ENCODE data around the genes GARS1 and AVL9.

GRCh38 chr7:30149010-30149622, 14.3 kb downstream of the MTURN start:
- PRO-cap = no peak
- RAMPAGE, long total RNA, 3 experiments = no peak in any of the 3 experiments

DNA sequence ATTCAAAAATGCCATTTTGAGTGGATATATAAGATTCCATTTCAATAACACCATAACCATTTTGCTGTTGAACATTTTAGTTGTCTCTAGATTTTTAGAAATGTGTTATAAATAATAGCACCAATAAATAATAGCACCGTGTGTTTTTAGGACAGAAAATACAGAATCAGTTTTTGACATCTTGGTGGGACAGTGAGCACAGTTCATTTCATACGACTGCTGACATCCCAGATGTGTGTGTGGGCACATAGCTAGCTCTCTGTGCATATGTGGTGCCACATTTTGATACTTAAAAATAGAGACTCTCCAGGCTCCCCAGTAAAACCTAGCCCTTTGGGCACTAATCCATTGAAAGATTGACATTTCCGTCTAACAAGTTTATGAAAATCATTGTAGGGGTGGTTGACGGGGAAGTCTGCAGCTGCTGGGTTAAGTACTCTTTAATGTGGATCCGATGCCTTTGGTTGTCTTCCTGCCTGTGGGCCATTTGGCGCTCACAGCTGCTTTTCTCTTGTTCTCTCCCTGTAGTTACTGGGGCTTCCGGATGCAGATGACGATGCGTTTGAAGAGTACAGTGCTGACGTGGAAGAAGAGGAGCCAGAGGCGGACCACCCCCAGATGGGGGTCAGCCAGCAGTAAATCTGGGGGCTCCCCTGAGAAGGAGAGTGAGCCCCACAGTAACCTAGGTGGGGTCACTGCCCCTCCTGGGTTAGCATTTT, 22.3 kb downstream of the MTURN start:
- PRO-cap = no peak
- RAMPAGE, long total RNA, 3 experiments = no peak in any of the 3 experiments

- PRO-cap = no peak
- RAMPAGE, long total RNA, 3 experiments = no peak in any of the 3 experiments
Measured at GRCh38 chr7:30201067-30201867, 66.5 kb downstream of the MTURN start.

DNA sequence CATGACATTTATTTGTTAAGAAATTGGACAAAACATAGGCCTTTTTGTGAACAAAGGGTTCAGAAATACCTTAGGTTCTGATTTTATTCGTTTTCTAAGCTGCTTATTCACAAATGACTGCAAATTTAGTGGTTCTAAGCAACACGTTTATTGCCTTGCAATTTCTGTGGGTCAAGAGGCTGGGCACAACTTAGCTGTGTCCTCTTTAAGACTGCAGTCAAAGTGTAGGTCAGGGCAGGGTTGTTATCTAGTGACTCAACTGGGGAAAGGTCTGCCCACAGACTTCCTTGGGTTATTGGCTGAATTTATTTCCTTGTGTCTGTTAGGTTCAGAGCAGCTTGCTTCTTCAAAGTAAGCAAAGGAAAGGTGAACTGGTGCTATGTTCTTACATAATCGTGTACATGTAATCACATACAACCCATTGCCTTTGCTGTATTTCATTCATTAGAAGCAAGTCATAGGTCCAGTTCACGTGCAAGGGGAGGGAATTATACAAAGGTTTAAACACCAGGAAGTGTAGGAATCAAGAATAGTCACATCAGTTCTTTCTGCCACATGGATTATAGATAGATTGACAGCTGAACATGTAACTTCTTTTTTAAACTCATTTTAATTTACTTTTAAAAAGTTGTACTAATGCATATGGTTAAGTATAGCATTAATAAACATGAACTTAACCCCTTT, 5.9 kb downstream of the ZNRF2 start:
- PRO-cap = no peak
- RAMPAGE, long total RNA, 3 experiments = no peak in any of the 3 experiments

- PRO-cap = no peak
- RAMPAGE, long total RNA, 3 experiments = no peak in any of the 3 experiments
Measured at GRCh38 chr7:30290873-30291490, 6.6 kb downstream of the ZNRF2 start.

- PRO-cap = no peak
- RAMPAGE, long total RNA, 3 experiments = no peak in any of the 3 experiments
Measured at GRCh38 chr7:30355391-30356490, 71.3 kb downstream of the ZNRF2 start.

DNA sequence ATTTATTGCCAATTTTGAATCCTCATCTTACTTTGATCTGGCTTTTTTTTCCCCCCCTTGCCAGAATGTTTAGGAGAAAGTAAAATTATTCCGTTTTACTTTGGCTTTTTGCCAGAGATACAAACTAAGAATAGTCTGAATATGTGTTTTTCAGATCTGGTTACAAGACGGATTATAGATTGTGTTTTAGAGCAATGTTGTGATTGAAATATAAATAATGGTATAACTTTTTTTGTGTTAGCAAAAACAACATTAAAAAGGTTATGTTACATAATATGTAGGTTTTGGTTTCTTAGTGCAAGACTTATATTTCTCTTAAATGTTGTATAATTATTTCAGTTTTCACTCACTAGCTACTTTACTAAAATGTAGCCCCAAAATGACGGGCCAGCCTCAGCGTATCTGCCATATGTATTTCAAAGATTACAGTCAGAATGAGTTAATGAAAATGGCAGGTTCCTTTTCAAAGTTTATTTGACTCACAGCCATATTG, 84.5 kb downstream of the ZNRF2 start:
- PRO-cap = no peak
- RAMPAGE, long total RNA, 3 experiments = no peak in any of the 3 experiments

GRCh38 chr7:30470568-30471673, 7.7 kb downstream of the NOD1 start:
- PRO-cap = no peak
- RAMPAGE, long total RNA, 3 experiments = no peak in any of the 3 experiments

DNA sequence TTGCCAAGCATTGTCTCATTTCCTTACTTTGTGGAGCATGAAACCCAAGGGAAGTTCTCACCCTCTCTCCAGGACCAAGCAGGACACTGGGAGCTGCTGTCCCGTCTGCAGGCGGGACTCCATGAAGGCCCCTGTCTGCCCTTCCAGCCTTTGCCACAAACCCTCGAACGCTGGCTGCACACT, 654 bp downstream of the NOD1 start:
- PRO-cap = unidirectional peak, plus-strand start at position 71 of the sequence
- RAMPAGE, long total RNA, 3 experiments = no peak in any of the 3 experiments

DNA sequence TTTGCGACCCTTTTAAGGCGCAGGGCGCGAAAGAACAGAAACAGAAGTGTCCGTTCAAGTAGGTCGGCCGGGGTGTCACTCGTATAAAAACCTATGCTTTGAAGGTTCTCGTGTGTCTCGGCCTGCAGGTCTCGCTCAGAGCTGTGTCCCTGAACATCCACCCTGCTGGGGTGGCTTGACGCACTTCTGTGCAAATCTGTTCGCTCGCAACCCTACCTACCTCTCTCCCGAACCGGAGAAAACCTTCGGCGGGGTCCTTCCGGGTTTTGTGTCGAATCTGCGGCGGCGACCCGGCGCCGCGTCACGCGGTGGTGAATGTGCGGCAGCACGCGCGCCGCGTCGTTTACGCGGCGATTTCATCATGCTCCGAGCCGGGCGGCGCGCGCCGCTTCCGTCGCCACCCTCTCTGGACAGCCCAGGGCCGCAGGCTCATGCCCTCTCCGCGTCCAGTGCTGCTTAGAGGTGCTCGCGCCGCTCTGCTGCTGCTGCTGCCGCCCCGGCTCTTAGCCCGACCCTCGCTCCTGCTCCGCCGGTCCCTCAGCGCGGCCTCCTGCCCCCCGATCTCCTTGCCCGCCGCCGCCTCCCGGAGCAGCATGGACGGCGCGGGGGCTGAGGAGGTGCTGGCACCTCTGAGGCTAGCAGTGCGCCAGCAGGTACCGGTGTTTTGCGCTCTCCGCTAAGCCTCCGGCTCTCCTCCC, at the start of gene GARS1:
TSS of gene GARS1 (plus strand) at position 388 of the 698 bp plus-strand sequence.
- PRO-cap = bidirectional peak, plus-strand start at position 409 of the sequence, minus-strand start at position 242 of the sequence
- RAMPAGE, long total RNA, 3 experiments = start-site peak on the plus strand in 3 of 3 experiments, centred at positions 379 to 390 of the sequence, 101 to 409 reads per replicate; start-site peak on the minus strand in 3 of 3 experiments, centred at positions 247 to 271 of the sequence, 32 to 303 reads per replicate

DNA sequence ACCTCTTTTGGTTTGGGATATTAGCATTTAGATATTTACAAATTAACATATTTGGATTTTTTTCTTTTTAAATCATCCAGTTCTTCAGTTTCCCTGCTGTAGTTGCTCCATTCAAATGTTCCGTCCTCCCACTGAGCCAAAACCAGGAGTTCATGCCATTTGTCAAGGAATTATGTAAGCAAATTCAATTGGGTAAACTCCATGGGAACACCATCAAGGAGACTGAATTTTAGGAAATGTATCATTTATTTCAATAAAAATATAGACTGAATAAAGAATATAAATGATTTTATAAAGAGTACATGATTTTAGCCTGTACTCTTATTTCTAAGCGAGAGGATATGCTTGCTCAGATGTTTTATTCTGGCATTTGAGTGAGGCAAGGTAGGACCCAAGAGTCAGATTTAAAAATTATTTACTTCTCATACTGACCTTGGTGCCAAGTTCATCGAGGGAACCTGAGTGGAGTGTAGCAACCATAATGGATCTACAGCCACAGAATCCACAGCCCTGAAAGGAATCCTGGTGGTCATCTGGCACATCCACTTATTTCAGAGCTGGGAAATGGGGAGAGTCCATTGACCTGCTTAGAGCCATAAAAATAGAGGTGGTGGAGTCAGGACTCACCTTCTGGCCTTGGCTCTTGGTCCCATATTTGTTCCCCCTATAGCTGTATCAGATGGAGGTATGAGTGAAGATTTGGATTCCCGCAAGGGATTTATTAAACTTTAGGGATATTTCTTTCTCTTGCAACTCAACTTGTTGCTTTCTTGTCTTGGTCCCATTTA, 36.9 kb downstream of the GARS1 start:
- PRO-cap = no peak
- RAMPAGE, long total RNA, 3 experiments = no peak in any of the 3 experiments

- PRO-cap = no peak
- RAMPAGE, long total RNA, 3 experiments = no peak in any of the 3 experiments
Measured at GRCh38 chr7:30632156-30632461, 37.4 kb downstream of the GARS1 start.

DNA sequence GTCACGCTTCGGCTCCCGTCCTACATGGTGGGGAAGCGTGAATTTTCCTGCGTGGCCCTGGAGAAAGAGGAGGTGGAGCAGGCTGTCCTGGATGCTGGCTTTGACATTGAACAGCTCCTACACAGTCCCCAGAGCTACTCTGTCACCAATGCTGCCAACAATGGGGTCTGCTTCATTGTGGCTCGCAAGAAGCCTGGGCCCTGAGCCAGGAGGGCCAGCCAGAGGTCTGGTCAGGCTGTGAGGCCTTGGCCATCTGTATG, 3.6 kb downstream of the INMT start:
- PRO-cap = no peak
- RAMPAGE, long total RNA, 3 experiments = no peak in any of the 3 experiments

DNA sequence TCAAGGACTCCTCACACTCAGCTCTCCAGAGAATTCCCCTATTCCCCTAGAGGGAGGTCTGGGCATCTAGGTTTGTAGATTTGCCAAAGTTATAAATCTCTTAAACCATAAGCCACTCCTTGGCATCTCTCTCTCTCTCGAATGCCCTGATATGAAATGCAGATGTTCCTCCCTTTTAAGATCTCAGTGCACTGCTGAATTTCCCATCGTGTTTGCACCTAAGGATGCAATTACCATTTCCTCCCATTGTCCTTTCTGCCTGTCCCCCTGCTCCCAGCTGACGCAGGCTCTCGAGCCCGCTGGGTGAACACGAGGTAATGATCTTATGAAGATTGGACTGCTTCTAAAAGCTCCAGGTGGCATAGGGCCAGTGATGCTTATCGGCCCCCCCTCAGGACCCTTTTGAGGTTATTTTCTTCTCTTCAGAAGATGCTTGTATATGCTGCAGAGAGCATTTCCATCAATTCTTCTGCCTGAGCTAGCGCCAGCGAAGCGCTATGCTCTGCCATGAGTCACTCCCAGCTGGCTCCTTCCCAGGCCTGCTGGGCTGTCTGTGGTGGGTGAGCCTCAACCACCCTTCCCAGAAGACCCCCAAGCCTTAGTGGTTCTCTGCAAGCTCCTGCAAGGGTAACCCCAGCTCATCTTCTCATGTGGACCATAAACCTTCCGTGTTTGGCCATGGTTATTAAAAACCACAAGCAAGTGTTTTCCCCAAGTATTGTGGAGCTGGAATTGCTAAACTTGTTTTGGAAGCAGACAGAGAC, 41.6 kb upstream of the AQP1 start:
- PRO-cap = no peak
- RAMPAGE, long total RNA, 3 experiments = no peak in any of the 3 experiments

- PRO-cap = no peak
- RAMPAGE, long total RNA, 3 experiments = no peak in any of the 3 experiments
Measured at GRCh38 chr7:30897193-30897989, 14.3 kb upstream of the AQP1 start.

DNA sequence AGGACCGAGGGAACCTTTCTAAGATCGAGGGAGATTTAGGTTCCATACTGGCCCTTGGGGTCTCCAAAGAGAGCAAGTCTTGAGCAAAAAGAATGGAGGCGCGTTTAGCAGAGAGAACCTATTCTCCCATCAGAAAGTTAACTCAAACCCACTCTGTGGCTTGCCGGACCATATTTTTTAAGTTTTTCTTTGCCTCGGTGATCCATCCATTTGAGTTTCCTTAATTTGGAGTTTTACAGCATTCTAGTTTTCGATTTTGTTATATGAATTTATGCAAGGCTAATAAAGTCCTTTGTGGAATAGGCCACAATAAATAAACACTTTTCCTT, 8.0 kb downstream of the PPP1R17 start:
- PRO-cap = no peak
- RAMPAGE, long total RNA, 3 experiments = no peak in any of the 3 experiments

- PRO-cap = no peak
- RAMPAGE, long total RNA, 3 experiments = no peak in any of the 3 experiments
Measured at GRCh38 chr7:32205530-32205872, 135.3 kb upstream of the PDE1C start.

DNA sequence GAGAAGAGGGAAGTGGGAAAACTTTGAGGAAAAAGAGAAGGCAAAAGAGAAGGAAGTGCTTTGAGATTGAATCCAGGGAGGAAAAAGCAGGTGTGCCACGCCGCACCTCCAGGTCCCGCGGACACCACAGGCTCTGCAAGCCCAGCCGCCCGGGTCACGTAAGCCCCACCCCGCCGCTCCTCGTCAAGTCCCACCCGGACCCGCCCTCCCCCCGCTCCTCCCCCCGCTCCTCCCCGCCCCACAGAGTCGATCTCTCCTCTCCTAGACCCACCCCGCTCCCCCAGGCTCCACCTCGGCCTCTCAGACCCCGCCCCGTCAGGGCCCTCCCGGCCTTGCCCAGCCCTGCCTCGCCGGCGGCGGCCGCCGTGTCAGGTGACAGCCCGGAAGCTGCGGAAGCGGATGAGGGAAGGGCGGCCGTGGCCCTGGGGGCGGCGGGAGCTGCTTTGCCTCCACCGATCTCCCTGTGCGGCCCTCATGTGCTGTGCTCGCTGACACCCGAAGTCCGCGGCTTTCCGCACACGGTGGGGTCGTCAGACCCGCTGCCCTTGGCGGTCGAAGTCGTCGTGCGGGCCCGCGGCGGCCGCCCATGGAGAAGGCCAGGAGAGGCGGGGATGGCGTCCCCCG, at the start of gene AVL9:
TSS of gene AVL9 (plus strand) at position 366 of the 624 bp plus-strand sequence.
- PRO-cap = bidirectional peak, plus-strand start at position 392 of the sequence, minus-strand start at position 135 of the sequence
- RAMPAGE, long total RNA, 3 experiments = start-site peak on the plus strand in 3 of 3 experiments, centred at positions 408 to 416 of the sequence, 160 to 237 reads per replicate; start-site peak on the minus strand in 3 of 3 experiments, centred at positions 146 to 156 of the sequence, 17 to 48 reads per replicate

DNA sequence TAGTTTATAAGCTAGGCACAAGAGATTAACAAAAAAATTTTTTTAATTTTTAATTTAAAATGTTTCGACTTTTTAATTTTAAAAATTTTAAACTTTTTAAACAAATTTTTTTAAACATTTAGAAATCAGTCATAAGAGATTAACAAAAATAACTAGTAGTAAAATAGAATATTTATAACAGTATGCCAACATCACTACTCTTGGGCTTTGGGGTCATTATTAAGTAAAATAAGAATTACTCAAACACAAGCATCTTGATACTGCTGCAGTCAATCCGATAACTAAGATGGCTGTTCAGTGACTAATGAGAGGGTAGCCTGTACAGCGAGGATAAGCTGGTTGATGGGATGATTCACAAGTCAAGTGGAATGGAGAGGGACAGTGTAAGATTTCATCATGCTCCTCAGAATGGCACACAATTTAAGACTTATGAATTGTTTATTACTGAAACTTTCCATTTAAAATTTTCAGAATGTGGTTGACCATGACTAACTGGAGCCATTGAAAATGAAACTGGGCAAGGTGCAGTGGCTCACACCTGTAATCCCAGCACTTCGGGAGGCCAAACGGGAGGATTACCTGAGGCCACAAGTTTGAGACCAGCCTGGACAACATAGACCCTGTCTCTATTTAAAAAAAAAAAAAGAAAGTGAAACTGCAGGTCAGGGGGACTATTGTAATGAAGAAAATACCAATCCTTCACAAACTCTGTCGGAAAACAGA, 11.0 kb downstream of the AVL9 start:
- PRO-cap = no peak
- RAMPAGE, long total RNA, 3 experiments = no peak in any of the 3 experiments

DNA sequence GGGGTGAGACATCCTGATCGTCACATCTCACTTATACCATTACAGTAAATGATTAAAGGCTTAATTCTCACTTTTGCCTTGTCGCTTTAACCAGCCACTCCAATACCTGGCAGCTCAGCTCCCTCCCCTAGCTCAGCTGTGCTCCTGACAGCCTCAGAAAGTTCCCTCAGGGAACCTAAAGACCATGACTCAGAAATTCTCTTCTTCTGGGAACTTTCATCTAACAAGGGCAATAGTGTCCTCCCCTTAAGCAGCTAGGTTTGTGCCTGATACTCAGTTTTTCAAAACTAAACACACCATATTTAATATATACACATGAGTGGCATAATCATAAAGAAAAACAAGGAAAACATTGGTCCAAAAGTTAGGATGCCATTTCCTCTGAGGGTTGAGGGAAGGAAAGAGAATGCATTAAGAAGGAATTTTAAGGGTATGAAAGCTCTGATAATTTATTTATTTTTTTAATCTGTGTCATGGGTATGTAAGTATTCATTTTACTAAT, 174.3 kb downstream of the AVL9 start:
- PRO-cap = no peak
- RAMPAGE, long total RNA, 3 experiments = no peak in any of the 3 experiments

All from tibial nerve (tissue), 3 donors.